Metastatic Breast Carcinoma in the Ovary (tissue), 3 donors: ENCODE measurements around a stretch of chr10.

GRCh38 chr10:109889831-109890225, 33.5 kb downstream of the XPNPEP1 start:
- PRO-cap, 3 experiments = no peak in any of the 3 experiments

DNA sequence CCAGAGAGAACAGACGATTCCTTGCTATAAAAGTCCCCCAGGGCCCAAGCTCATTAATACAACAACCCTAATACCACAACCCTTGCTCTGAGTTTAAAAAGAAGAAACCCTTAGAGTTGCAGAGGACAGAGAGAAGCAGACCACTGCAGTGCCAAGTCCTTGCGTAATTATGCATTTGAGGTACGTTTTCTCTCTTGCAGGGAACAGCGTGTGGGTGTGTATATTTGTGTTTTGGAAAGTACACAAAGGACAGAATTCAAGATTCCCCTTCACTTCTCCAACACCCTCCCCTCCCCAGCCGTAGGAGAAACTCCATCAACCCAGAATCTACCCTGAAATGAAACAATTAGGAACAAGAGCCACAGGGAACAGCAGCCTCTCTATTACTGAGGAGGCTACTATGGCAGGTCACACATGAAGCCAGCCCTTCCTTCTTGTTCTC, 23.3 kb downstream of the XPNPEP1 start:
- PRO-cap, 3 experiments = no peak in any of the 3 experiments

GRCh38 chr10:110081759-110082455, 74.1 kb downstream of the ADD3 start:
- PRO-cap, 3 experiments = no peak in any of the 3 experiments

GRCh38 chr10:110086561-110086811, 78.7 kb downstream of the ADD3 start:
- PRO-cap, 3 experiments = no peak in any of the 3 experiments

- PRO-cap, 3 experiments = no peak in any of the 3 experiments
Observed at GRCh38 chr10:110141277-110141675, 66.1 kb upstream of the MXI1 start.

- PRO-cap, 3 experiments = no peak in any of the 3 experiments
Observed at GRCh38 chr10:110156851-110157372, 50.5 kb upstream of the MXI1 start.

DNA sequence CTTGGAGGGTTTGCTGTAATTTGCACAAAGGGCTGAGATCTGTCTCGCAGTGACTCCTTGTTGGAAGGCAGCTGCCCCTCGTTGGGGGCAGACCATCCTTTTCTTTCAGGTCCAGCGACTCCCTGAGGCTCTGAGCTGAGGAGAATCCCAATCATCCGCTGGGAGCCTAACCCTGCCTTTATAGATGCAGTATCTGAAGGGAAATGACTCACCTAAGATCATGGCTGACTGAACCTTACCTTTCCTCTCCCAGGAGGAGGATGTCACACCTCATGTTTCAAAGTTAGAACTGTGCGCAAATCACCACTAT, 36.4 kb upstream of the MXI1 start:
- PRO-cap, 3 experiments = no peak in any of the 3 experiments

DNA sequence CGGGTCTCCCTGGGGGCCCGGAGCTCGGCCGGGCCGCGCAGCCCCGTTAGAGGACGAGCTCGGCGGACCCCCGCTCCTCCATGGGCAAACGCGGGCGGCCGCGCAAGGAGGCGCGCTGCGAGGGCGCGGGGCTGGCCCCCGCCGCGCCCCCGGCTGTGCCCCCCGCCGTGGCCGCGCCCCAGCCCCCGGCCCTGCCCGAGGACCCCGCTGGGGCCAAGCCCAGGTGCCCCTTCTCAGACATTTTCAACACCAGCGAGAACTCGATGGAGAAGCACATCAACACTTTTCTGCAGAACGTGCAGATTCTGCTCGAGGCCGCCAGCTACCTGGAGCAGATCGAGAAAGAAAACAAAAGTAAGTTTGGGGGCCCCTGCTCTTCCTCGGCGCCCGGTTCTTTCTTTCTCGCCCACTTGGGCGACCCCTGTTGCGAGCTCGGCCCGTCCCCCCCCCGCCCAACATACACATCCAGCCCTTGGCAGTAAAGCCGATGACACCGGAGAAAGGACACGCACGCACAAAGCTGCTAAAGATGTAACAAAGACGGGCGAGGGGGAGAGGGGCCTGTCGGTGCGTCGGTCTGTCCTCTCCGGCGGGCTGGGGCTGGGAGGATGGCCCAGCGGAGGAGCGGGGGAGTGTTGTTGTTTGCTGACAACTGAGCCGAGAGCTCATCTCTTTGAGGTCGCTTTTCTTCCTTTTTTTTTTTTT, 476 bp downstream of the MXI1 start:
- PRO-cap, 3 experiments = peak in 3 of 3 experiments; most common plus-strand start position 481 of the sequence (in 3); most common minus-strand start position 502 of the sequence (in 1)

GRCh38 chr10:110208434-110209481, 1.4 kb downstream of the MXI1 start:
- PRO-cap, 3 experiments = peak in 3 of 3 experiments; most common plus-strand start chr10:110209139 (in 3); most common minus-strand start chr10:110208704 (in 2)

GRCh38 chr10:110357232-110358217, 52.8 kb upstream of the SMNDC1 start:
- PRO-cap, 3 experiments = peak in 1 of 3 experiments; most common plus-strand start chr10:110357669 (in 1)

- PRO-cap, 3 experiments = peak in 2 of 3 experiments; most common plus-strand start chr10:110499595 (in 1); most common minus-strand start chr10:110499541 (in 1)
Observed at GRCh38 chr10:110499047-110499982, 1.6 kb downstream of the DUSP5 start.

DNA sequence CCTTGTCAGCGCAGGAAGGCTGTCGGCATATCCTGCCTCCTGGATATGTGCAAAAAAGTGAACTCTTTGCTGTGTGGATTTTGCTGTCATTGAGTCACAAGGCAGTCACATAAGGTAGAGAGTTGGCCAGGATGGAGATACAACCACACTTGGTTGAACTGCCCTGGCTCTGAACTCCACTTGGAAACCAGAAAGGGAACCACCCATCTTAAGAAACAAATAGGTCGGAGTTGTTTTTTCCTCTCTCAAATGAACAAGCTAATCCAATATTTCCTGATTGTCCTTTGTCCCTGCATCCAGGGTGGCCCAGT, 8.9 kb downstream of the DUSP5 start:
- PRO-cap, 3 experiments = no peak in any of the 3 experiments

DNA sequence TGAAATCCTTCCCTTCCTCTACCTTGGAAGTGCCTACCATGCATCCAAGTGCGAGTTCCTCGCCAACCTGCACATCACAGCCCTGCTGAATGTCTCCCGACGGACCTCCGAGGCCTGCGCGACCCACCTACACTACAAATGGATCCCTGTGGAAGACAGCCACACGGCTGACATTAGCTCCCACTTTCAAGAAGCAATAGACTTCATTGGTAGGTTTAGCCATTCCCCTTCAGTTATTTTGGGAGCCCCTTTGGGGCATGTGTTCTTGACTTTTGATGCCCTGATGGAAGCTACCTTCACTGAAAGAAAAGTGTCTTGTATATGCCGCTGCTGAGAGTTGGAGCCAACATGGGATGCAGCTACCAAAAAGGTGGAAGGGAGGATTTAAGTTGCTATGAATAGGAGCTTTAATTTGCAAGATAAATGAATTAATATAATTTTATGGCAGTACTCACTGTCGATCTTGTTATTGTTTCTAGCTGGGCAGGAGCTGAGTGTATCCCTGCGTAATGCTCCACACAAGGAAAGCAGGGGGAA, 9.3 kb downstream of the DUSP5 start:
- PRO-cap, 3 experiments = no peak in any of the 3 experiments

DNA sequence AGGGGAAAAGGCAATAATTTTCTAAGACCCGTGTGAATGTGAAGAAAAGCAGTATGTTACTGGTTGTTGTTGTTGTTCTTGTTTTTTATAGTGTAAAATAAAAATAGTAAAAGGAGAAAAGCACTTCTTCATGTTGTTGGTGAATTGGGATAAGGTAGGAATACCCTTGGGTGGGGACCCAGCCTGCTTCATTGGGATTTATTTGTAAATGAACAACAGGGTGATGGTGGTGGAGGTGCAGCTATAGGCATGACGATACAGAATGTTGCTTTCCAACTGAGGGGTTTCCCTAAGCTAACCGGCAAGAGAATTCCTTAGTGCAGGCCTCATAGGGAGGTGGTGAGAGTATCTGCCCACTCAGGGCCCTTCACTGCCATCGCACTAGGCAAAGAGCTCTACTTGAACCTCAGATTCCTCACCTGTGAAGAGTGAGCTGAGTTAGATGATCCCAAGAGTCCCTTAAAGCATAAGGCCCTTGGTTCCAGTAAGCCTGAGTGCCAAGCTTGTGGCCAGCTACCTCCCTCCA, 13.8 kb downstream of the DUSP5 start:
- PRO-cap, 3 experiments = no peak in any of the 3 experiments

- PRO-cap, 3 experiments = no peak in any of the 3 experiments
Observed at GRCh38 chr10:110642947-110643577, 1.1 kb upstream of the RBM20 start.

DNA sequence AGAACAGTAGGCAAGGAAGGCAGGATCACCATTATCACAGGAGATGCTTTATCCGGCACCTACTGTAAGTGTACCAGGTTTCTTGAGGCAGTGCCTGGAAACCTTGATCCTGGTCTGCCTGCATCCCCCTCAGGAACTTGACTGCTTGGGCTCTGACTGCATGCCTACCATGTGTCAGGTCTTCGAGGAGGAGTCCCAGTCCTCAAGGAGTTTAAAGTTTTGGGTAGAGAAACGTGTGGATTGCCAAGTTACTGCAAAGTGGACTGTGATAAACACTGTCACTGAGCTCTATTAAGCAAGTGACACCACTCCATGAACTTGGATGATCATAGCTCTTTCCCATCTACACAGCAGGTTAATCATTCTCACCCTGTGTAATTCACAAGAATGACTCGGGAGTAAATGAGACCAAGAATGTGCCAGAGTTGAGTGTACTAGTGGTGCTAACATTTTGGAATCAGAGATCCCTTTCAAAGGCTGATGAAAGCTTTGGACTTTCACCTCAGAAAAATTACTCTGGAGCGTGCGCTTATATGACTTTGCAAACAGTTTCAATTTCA, 80.7 kb downstream of the RBM20 start:
- PRO-cap, 3 experiments = no peak in any of the 3 experiments

DNA sequence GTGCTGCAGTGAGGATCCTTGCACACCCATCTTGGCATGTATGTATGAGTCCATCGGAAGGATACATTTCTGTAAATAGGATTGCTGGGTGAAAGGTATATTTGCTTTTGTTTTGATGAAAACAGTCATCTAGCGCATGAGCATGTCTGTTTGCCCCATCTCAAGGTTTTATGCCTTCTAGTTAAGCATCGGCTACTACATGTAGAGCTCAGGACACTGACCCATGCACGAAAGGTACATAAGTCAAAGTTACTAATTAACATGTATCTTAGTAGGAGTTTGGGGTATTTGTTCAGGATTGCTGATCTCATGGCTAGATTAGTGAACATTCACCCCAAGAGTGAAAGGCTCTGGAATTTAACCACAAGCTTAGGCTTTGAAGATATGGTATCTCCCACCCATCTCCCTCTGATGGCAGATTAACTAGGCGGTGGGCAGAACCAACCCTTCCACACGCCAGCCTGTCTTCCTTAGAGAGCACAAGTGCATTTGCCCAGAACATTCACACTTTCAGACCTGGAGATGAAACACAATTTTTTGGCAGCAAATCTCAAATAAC, 91.5 kb downstream of the RBM20 start:
- PRO-cap, 3 experiments = no peak in any of the 3 experiments

GRCh38 chr10:110764184-110765209, 107.2 kb upstream of the PDCD4 start:
- PRO-cap, 3 experiments = no peak in any of the 3 experiments

DNA sequence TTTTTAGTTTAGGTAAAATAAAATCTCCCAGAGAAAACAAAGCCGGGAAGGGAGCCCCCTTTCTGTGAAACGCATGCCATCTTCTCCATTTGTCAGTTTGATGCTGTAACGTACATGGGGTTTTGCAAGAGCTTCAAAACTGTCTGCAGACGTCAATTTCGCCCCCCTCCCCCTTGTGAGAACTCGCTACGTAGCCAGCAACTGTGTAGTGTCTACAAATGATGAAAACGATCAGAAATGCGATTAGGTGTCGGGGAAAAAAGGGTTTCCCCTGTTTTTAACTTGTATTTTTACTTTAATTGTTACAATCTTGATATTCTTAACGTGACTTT, 972 bp downstream of the PDCD4 start:
- PRO-cap, 3 experiments = peak in 3 of 3 experiments; most common plus-strand start position 33 of the sequence (in 1); most common minus-strand start position 99 of the sequence (in 3)

DNA sequence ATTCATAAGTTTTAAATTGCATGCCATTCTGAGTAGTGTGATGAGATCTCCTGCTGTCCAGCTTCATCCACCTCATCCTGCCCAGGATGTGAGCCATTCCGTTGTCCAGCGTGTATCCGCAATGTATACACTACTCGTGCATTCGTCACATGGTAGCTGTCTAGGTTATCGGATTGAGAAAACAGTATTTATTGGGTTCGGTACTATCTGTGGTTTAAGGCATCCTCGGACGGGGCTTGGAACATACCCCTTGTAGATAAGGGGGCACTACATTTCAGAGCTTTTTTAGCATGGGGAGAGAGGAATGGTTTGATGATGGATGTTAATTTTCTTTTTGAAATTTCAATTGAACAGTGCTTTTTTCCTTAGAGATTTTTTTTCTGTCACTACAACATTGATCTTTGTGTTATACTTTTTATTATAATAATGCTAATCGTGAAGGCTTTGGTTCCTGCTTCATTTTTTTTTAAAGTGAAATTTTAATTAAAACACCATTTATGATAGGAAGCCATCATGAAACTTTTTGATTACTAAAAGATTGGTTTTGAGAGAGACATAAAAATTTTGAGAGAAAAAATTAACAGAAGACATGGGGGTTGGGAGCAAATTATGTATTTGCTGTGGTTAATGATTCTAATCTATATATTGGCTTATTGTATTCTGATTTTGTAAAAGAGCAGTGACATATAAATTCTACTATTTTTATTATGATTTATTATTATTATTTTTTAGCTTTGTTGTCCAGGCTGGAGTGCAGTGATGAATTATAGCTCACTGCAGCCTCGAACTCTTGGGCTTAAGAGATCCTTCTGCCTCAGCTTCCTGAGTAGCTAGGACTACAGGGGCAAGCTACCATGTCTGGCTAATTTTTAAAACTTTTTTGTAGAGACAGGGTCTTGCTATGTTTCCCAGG, 12.6 kb downstream of the PDCD4 start:
- PRO-cap, 3 experiments = peak in 1 of 3 experiments; most common plus-strand start position 217 of the sequence (in 1); most common minus-strand start position 90 of the sequence (in 1)